AG09319 (cell line): ENCODE results near the genes LCN2 and CERCAM.

- RRBS = 10% methylated on average over 1 of the region's 25 CpGs
Measured at GRCh38 chr9:127915139-127916421, 1.3 kb downstream of the ST6GALNAC4 start.

- RRBS = no CpG with 5 or more reads among the region's 1 CpG
Measured at GRCh38 chr9:127918220-127918647, 1.4 kb upstream of the ST6GALNAC4 start.

DNA sequence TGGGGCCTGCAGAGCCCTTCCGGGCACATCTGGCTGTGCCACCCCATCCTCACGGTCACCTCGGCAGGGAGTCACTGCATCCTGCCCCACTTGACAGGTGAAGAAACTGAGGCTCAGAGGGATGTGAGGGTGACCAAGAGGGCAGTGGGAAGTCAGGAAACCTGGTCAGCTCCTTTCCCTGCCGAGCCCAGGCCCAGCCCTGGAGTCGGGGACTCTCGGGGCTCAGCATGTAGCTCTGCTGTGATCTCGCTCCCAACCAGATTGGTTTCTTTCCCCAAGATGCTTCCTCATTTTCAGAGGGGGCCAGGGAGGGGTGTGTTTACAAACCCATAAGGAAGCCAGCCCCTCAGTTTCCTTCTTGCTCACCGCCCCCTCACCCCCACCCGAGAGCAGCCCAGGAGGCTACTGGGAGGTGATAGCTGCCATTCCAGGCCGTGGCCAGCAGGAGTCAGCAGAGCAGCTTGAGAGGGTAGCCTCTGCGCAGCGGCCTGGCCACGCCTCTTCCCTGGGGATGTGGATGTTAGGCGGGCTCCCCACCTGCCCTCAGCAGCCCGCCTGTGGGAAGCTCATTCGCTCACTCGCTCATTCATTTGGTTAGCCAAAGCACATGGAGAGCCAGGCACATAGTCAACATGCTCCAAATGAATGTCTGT, 5.9 kb upstream of the DPM2 start:
- RRBS = no CpG with 5 or more reads among the region's 17 CpGs

- RRBS = no CpG with 5 or more reads among the region's 33 CpGs
Measured at GRCh38 chr9:127944529-127945022, 6.9 kb upstream of the DPM2 start.

GRCh38 chr9:127991649-127992228, 10.9 kb upstream of the EEIG1 start:
- RRBS = no CpG with 5 or more reads among the region's 4 CpGs

GRCh38 chr9:128024639-128025058, 42.5 kb downstream of the NAIF1 start:
- RRBS = no CpG with 5 or more reads among the region's 8 CpGs

- RRBS = no CpG with 5 or more reads among the region's 8 CpGs
Measured at GRCh38 chr9:128034965-128035574, 32.0 kb downstream of the NAIF1 start.

GRCh38 chr9:128090866-128091961, 23.2 kb downstream of the SLC25A25 start:
- RRBS = 3% methylated on average over 3 of the region's 28 CpGs

DNA sequence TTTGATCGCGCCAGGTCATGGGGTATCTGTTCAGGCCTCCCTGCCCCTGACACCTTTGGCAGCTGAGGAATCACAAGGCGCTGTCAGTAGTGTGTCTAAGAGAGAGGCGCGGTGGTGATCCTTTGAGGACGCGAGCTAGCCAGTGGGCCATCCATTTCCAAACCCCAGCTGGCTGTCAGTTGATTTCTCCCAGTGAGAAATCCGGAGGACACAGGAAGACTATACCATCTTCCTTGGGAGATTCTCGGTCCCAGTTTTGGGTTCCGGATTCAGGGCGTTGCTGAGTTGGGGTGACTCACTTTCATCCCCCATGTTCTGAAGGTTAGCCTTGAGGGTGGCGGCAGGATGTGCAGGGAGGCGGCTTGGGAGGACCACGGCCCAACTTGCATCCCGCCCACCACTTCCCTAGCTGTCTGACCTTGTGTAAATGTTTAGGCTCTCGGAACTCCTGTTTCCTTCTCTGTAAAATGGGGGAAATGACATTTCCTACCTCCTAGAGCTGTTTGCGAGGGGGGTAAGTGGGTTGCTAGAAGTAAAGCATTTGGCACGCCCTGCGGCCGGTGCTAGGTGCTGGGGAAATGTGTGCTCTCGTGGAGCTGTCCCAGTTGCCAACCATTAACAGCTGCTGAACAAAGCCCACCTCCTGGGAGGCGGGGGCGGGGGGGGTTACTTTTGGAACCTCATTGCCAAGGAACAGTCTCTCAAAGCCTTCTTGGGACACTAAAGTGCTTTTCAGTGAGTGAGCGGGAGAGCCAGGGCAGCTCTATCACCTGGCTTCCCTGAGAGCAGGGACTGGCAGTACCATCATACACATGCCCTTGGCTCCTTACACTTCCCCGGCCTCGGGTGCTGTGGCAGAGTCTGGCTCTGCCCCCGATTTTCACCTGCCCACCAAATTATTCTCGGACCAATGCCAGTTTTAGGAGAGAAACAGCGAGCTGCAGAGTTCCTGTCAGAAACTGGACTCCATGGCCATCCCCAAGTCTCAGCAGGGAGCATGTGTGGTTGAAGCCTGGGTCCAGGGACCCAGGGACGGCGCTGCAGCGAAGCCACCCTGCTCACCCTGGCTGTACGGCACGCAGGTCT, 27.5 kb downstream of the PTGES2 start:
- RRBS = 50% methylated on average over 1 of the region's 34 CpGs

DNA sequence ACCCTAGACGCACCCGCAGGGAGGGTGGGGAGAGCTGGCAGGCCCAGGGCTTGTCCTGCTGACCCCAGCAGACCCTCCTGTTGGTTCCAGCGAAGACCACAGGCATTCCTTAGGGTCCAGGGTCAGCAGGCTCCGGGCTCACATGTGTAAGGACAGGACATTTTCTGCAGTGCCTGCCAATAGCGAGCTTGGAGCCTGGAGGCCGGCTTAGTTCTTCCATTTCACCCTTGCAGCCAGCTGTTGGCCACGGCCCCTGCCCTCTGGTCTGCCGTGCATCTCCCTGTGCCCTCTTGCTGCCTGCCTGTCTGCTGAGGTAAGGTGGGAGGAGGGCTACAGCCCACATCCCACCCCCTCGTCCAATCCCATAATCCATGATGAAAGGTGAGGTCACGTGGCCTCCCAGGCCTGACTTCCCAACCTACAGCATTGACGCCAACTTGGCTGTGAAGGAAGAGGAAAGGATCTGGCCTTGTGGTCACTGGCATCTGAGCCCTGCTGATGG, 19.9 kb downstream of the PTGES2 start:
- RRBS = 30% methylated on average over 3 of the region's 11 CpGs

DNA sequence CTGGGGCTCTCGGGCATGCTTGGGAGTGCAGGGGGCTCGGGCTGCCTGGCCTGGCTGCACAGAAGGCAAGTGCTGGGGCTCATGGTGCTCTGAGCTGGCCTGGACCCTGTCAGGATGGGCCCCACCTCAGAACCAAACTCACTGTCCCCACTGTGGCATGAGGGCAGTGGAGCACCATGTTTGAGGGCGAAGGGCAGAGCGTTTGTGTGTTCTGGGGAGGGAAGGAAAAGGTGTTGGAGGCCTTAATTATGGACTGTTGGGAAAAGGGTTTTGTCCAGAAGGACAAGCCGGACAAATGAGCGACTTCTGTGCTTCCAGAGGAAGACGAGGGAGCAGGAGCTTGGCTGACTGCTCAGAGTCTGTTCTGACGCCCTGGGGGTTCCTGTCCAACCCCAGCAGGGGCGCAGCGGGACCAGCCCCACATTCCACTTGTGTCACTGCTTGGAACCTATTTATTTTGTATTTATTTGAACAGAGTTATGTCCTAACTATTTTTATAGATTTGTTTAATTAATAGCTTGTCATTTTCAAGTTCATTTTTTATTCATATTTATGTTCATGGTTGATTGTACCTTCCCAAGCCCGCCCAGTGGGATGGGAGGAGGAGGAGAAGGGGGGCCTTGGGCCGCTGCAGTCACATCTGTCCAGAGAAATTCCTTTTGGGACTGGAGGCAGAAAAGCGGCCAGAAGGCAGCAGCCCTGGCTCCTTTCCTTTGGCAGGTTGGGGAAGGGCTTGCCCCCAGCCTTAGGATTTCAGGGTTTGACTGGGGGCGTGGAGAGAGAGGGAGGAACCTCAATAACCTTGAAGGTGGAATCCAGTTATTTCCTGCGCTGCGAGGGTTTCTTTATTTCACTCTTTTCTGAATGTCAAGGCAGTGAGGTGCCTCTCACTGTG, 19.2 kb downstream of the PTGES2 start:
- RRBS = no CpG with 5 or more reads among the region's 16 CpGs

- RRBS = no CpG with 5 or more reads among the region's 24 CpGs
Measured at GRCh38 chr9:128125042-128126403, 2.0 kb downstream of the PTGES2 start.

DNA sequence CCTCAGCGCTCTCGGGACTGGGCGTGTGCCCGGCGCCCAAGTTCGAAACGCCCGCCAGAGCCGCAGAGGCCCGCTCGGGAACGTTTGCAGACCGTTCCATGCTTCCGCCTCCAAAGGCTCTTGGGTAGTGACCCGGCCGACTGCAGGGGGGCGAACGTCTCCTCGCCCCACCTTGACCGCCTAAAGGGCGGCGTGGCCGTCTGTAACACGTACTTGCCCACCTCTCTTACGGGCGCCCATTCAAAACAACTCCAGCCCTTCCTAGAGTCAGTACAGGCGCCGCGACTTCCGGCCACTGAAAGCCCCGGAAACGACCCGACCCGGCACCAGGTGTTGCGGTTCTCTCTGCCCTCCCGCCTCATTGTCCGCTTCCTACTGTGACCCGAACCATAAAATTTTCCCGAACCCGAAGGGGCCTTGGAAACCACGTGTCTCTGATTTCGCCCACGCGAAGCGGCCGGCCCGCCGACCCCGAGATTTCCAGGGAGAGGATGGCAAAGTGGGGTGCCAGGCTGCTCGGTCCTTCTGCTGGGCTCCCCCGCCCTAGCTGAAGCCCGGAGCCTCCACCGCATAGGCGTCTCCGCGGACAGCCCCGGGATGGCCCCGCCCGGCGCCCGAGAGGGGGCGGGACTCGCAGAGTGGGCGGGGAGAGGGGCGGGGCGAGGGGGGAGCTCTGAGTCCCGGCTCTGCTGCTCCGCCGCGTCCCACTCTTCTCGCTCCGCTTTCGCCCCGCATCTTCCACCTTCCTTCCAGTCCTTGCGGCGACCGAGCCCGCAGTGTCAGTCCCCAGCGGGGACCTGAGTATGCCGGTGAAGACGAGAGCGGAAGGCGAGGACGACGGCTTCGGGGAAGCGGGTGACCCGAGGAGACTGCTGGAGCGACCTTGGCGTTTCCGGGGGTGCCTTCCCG, 567 bp upstream of the PTGES2 start:
- RRBS = under 1% methylated on average over 28 of the region's 92 CpGs

DNA sequence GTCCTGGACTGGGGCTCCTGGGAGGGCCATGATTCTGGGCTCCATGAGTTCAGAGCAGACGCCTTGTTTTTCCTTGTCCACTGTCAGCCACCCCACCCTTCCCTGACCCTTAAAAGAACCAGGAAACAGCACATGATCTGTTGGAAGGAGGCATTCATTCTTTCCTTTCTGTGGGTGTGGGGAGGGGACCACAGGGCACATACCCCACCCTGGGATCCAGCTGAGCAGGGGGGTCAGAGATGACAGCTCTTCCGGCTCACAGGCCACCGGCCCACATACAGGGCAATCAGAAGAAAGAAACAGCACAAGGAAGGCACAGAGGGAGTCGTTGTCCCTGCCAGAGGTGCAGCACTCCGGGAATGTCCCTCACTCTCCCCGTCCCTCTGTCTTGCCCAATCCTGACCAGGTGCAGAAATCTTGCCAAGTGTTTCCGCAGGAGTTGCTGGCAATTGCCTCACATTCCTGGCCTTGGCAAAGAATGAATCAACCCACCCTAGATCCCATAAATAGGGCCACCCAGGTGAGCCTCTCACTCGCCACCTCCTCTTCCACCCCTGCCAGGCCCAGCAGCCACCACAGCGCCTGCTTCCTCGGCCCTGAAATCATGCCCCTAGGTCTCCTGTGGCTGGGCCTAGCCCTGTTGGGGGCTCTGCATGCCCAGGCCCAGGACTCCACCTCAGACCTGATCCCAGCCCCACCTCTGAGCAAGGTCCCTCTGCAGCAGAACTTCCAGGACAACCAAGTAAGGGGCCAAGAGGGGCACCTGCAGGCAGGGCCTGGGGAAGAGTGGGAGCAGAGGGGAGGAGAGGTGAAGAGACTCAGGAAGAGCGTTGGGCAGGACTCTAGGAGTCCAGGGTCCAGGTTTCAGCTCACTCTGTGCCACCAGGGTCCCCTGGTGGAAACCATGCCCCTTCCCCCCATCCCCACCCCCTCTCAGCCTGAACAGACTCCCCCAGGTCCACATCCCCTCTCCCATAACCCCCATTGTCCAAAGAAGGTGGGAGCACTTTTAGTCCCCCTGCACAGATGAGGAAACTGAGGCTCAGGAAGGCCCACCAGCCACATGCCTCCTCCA, at the start of gene LCN2:
LCN2 (plus strand) TSS at position 532 of the 1,075 bp plus-strand sequence.
- RRBS = 65% methylated on average over 3 of the region's 11 CpGs

- RRBS = no CpG with 5 or more reads among the region's 84 CpGs
Measured at GRCh38 chr9:128249665-128250841, 25.8 kb downstream of the GOLGA2 start.

DNA sequence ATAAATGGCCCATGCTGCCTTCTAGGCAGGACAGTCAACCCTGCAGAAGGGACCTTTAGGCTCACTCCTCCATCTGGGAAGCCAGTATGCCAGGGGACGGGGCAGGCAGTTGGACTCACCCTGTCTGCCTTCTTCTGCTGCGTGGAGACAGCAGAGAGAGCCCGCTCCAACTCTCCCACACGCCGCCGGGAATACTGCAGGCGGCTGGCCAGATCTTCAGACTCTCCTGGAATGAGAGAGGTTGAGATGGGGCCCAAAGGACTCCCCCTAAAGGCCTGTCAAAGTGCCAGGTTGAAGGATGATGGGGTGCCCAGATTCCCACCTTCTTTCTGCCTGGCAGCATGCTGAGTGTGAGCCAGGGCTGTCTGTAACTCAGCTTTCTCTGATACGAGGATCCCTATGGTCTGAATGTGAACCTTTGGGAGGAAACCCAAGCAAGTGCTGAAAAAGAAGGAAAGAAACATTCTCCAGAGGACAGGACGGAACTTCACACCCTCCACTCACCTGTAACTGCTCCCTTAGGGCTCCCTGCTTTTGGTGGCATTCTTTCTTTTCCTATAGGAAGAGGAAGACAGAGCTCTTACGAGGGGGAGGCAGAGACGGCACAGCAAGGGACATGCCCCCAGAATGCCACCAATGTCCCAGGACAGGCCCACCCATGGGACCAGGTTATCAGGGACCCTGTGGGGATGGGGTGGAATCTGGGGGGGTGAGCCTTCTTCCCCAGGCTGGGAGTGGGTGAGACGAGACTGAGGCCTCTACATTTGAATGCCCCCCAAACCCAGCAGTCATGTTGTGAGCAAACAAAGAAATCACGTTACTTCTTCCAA, 10.1 kb downstream of the GOLGA2 start:
- RRBS = no CpG with 5 or more reads among the region's 13 CpGs

DNA sequence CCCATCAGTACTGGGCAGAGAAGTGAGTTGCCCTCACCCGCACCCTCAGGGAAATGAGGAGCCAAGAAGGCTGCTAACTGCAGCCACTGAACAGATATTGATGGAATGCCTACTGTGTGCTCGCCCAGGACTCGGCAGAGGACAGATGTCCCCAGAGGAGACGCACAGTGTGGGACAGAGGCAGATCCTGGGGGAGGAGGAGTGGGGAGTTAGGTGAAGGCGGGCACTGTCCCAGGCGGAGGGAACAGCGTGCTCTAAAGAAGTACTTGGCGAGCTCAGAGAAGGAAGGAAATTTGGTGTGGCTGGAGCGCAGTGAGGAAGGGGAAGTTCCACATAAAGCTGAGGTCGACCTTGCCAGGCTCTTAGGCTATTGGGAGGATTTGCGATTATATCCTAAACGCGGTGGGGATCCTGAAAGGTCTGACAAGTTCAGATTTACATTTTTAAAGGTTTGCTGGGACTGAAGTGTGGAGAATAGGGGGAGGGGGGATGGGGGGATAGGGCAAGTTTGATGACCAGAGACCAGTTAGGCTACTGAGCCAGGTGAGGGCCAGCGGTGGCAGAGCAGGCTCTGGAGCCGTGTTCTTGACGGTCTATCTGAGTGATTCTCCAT, 23.6 kb upstream of the CERCAM start:
- RRBS = no CpG with 5 or more reads among the region's 16 CpGs

DNA sequence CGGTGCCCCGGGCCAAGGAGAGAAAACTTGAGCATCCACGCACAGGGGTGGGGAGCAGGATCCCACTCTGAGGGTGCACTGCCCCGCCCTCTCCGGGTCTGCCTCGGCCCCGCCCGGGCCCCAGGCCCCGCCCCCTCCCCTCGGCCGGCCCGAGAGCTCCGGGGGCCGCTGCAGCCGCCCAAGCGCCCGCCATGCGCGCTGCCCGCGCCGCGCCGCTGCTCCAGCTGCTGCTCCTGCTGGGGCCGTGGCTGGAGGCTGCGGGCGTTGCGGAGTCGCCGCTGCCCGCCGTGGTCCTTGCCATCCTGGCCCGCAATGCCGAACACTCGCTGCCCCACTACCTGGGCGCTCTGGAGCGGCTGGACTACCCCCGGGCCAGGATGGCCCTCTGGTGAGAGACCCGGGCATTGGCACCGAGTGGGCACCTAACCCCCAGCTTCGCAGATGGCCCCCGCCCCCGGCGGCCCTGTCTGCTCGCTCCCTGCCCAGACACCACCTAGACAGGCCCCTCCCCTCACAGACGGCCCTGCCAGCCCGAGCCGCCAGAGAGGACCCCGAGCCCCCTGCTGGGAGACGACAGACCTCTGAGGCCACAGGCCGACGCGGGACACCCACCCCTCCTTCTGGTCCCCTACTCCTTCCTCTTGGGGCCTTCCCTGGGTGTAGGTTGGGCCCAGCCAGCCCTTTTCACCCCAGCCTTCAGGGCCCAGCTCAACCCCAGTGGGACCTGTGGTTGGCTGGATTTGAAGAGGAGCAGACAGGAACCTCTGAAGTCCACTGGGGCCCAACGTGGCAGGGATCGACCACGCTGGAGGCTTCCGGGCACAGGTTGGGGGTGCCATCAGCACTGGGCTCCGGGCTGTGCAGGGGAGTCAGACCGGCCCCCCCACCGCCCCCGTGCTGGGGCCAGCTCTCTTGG, at the start of gene CERCAM:
CERCAM (plus strand) TSS at position 171 of the 916 bp plus-strand sequence.
- RRBS = under 1% methylated on average over 9 of the region's 61 CpGs

DNA sequence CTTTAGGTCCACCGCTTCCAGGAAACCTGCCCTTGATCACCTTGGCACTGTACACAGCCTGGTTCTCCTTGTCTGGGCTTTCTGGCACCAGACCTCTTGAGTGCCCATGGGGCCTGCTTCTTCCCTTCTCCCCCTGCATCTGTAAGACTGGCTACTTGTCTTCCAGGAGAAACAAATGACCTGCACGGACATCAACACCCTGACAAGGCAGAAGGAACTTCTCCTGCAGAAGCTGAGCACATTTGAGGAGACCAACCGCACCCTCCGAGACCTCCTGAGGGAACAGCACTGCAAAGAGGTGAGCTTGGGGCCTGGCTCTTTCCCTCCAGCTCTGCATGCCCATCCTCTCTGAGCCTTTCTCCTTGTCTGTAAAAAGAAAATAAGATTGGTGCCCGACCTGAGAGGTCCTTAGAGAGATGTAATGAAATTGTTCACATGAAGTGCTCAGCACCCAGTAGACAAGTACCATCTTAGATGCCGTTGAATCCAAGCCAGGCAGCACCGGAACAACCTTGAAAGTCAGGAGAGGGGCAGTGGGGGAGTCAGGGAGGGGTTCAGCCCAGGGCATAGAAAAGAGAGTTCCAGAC, 17.7 kb downstream of the ODF2 start:
- RRBS = no CpG with 5 or more reads among the region's 7 CpGs

DNA sequence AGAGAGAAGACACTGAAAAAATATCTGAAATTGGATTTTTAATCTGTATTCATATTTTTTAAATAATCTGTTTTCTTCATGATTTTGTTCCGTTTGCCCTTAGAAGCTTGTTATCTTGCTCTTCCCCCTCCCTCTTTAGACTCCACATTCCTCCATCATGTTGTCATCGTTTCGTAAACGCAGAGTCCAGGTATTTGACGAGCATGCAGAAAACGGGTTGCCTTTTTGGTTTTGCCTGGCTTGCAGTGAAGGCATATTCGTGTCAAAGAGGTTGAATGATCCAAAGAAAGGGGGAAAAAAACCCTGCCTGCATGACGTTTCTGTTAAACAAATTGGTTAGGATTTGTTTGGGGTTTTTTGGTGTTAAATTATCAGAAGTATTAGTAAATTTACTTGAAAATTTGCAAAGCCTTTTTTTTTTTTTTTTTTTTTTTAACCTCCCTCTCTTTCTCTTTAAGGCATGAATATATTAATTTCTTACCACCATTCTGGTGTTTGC, 2.9 kb downstream of the SPTAN1 start:
- RRBS = no CpG with 5 or more reads among the region's 8 CpGs